Hair follicular keratinocyte (primary cell): ENCODE data around the genes OTUD7B, CTSS and RFX5.

GRCh38 chr1:150009261-150010117 is 1.0 kb downstream of the OTUD7B start:
- RAMPAGE, long total RNA, result no peak

DNA sequence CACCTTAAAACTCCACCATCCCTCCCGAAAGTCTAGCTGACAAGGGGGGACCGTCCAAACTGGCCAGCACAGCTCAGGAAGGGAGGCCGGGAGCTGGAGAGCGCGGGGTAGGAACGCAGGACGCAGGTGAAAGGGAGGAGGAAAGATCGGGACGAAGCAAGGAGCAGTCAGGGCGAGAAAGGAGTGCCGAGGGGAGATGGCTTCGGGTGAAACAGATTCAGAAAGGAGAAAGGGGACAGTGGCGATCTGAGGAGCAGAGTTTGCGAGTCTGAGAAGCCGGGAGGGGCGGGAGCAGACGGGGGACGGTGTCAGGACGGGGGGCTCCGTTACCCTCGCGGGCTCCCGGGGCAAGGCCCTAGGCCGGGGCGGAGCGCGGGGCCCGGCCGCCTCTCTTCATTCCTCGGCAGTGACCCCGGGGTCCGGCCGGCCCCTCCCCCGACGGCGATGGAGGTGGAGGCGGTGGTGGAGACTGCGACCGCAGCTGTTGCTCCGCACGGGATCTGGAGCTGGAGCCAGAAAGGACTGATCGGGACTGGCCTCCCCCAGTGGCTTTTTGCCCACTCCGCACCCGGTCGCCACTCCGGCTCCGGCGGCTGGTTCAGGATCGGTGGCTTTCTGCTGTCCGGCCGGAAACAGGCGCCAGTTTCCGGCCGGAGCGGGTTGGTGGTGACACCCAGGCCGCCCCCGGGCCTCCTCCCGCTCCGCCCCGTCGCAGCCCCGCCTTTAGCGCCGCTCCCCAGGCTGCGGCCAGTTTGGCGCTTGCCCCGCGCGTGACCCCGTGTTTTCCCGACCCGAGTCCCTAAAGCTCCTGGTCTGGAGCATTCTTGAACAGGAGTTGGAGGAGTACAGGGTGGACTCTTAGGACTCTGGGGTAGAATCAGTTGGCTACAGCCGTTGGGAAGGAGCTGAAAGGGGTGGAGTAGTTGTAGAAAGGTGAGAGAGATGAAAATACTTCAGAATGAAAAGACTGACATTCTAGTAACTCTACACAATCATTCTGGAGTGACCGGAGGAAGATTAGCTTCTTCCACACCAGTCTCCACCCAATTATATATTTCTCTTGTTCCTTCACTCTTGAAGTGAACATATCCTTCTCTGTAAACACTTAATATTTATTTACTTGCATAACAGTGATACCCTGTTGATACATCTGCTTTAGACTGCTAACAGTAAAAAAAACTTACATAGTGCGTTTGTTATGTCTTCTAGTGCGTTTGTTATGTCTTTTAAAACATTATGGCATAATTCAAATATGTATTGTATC is at the start of gene OTUD7B:
OTUD7B (minus strand) TSS at position 609 of the 1,264 bp plus-strand sequence.
- RAMPAGE, long total RNA, result no peak

DNA sequence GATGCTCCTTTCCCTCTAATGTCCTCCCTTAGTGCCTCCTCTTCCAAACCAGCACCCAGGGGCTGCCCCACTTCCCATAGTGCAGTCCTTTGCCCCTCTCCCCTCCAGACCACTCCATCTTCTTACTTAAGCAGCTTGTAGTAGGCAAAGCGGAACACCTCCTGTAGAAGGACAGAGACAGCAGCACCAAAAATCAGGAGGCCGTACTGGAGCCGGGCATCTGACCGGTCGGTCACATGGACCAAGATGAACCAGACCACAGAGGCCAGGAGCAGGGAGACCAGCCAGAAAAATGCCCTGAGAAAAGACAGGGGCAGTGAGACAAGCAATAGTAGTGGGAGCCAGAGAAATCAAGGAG is 1.0 kb downstream of the APH1A start:
- RAMPAGE, long total RNA, result no peak

DNA sequence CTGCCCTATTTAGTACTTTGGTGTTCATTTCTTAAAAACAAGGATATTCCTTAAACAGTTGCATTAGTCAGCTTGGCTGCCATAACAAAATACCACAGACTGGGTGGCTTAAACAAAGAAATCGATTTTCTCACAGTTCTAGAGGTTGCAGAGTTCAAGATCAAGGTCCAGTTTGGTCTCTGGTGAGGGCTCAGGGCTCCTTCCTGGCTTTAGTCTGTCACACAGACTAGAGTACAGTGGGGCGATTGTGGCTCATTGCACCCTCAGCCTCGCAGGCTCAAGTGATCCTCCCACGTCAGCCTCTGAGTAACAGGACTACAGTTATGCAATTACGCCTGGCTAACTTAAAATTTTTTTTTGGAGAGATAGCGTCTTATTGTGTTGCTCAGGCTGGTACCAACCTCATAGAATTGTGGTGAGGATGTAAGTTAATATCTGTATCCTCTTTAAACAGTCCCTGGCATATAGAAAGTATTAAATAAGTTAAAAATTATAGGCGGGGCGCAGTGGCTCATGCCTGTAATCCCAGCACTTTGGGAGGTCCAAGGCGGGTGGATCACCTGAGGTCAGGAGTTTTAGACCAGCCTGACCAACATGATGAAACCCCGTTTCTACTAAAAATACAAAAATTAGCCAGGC is 46.9 kb downstream of the RPRD2 start:
- RAMPAGE, long total RNA, result no peak

DNA sequence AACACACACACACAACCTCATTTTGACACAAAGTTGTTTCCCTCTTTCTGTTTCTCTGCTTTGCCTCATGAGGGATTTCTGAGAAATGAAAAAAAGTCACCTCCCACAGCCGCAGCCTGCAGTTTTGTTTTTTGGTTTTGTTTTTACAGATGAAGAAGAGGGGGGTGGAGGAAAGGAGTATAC is 12.1 kb downstream of the MCL1 start:
- RAMPAGE, long total RNA, result no peak

GRCh38 chr1:150576665-150577559 is 2.5 kb downstream of the MCL1 start:
- RAMPAGE, long total RNA, result no peak

DNA sequence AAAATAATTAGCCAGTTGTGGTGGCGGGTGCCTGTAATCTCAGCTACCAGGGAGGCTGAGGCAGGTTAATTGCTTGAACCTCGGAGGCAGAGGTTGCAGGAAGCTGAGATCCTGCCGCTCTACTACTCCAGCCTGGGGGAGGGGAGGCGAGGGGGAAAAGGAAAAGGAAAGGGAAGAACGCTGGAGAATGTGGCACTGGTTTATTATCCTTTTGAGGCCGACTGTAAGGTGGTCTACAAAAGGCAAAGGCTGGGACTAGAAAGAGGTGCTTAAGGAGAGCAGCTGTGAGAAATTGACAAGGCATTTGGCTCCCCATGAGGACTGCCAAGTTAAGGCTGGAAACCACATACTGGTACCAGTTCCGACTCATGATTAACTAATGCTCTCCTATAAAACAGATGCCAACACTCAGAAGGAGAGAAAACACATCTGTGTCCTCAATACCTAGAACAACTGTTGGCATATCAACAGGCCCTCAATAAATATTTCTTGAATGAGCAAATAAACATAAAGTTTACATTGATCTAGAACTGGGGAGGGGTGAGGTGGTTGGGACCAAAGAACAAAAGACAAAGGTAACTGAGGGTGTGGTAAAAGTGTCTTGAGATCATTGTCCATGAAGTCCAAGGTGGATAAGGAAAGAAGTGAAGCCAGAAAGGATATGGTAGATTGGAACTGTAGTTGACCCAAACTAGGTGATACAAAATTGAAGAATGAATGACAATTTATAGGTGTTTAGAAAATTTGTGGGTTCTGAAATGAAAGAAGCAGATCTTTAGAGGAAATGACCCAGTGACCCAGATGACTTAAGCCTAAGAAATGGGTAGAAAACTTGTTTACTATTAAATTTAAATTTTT is 16.7 kb upstream of the MCL1 start:
- RAMPAGE, long total RNA, result no peak

DNA sequence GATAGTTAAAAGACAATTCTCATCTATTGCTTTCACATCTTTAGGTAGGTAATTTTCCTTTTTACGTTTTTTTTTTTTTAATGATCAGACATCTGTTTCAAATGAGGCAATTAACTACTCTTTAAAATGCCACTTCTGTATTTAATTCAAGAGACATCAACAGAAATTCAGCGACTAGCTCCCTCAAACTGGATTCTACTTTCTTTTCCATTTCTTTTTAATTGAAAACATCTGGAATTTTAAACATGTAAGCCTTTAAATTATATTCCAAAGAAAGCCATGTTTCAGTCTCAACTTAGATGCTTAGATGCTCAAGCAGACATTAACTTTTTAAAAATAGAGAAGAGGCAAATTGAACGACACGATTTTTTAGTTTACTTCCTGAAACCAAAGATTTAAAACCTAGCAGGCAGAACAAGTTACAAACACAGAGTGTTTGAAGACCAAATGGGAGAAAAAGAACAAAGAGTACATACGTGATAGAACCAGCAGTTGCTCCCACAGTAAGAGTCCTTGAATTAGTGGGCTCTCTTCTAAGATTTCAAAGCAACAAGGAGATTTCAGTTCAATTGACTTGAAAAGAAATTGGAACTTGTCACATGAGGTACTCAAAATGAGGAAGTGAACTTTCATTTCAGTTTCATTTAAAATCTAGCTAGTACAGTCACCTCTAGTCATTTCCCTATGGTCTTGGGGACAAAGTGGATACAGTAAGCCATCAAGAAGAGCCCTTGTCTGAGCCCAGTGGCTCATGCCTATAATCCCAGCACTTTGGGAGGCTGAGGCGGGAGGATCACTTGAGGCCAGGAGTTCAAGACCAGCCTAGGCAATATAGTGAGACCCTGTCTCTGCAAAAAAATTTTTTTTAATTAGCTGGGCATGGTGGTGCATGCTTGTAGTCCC is at the start of gene CTSS:
CTSS (minus strand) TSS at position 557 of the 903 bp plus-strand sequence.
- RAMPAGE, long total RNA, result no peak

- RAMPAGE, long total RNA, result no peak
Measured at GRCh38 chr1:150973457-150973664, 1.3 kb downstream of the CERS2 start.

DNA sequence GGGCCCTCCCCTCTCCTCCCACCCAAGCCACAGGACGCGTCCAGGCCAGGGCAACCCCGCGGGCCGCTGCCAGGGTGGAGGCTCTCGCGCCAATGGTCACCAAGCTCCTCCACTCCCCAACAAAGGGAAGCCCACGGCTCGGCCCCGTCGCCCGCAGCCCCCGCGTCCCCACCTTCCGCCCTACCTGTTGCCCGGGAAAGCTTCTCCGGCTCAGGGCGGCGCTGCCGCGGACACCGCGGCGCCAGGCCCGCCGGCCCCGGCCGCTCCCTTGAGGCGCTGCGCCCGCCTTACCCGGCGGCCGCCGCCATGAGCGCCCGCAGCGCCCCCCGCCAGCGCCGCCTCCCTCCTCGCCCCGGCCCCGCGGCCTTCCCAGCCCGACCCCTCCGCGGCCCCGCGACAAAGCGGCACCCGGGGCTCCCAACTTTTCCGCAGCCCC is 483 bp downstream of the CERS2 start:
- RAMPAGE, long total RNA, result no peak

- RAMPAGE, long total RNA, result no peak
Measured at GRCh38 chr1:150981143-150981632, 904 bp upstream of the ANXA9 start.

- RAMPAGE, long total RNA, result no peak
Measured at GRCh38 chr1:151012915-151013516, 4.8 kb downstream of the PRUNE1 start.

GRCh38 chr1:151145561-151146521 is 590 bp downstream of the SEMA6C start:
- RAMPAGE, long total RNA, result no peak

- RAMPAGE, long total RNA, result no peak
Measured at GRCh38 chr1:151164581-151165043, 1.1 kb downstream of the LYSMD1 start.

DNA sequence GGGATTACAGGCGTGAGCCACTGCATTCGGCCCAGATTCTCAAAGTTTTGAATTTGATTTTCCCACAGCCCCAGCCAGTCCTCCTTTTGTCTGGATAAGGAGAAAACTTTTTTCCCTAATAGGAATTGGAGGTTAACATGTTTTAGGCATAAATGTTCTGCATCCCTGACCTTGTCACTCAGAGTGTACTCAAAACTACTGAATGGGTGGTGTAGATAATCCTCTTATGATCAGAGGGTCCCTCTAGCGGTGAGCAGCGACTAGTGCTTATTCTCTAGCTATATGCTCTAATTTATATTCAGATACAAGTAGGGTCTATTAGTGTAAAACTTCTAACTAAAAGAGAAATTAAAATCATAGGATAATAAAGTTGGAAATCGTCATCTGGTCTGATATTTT is 2.9 kb upstream of the PSMD4 start:
- RAMPAGE, long total RNA, result no peak

DNA sequence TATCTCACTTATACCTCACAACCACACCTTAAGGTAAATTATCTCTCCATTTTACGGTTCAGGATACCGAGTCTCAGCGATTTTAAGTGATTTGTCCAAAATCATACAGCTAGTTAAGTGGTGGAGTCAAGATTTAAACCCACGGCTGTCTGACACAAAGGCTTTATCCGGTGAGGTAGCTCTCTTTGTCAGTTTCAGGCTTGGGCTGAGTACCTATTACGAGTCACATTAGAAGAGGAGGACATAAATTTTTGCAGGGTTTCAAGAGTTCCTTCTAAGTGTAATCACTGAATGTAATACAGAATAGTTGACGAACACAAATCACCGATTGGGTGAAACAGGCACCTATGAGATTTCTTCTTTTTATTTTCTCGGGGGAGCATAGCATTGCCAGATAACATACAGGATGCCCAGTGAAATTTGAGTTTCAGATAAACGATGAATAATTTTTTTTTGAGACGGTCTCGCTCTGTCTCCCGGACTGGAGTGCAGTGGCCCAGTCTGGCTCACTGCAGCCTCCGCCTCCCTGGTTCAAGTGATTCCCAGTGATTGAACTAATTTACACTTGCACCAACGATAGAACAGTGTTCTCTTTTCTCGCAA is 857 bp downstream of the PSMD4 start:
- RAMPAGE, long total RNA, result no peak

DNA sequence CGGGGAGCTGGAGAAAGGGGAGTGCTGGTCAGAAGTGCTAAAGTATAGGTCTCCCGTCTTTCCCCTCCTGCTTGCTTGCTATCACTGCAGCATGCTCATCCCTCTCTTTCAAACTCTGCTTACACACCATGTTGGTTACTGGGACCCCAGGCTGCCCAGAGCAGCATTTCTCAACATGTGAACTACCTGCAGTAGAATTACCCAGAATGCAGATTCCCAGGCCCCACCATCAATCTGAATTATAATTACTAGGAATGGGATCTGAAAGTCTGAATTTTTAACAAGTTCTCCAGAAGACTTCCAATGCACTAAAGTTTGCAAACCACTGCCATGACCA is 21.5 kb downstream of the ZNF687 start:
- RAMPAGE, long total RNA, result no peak

DNA sequence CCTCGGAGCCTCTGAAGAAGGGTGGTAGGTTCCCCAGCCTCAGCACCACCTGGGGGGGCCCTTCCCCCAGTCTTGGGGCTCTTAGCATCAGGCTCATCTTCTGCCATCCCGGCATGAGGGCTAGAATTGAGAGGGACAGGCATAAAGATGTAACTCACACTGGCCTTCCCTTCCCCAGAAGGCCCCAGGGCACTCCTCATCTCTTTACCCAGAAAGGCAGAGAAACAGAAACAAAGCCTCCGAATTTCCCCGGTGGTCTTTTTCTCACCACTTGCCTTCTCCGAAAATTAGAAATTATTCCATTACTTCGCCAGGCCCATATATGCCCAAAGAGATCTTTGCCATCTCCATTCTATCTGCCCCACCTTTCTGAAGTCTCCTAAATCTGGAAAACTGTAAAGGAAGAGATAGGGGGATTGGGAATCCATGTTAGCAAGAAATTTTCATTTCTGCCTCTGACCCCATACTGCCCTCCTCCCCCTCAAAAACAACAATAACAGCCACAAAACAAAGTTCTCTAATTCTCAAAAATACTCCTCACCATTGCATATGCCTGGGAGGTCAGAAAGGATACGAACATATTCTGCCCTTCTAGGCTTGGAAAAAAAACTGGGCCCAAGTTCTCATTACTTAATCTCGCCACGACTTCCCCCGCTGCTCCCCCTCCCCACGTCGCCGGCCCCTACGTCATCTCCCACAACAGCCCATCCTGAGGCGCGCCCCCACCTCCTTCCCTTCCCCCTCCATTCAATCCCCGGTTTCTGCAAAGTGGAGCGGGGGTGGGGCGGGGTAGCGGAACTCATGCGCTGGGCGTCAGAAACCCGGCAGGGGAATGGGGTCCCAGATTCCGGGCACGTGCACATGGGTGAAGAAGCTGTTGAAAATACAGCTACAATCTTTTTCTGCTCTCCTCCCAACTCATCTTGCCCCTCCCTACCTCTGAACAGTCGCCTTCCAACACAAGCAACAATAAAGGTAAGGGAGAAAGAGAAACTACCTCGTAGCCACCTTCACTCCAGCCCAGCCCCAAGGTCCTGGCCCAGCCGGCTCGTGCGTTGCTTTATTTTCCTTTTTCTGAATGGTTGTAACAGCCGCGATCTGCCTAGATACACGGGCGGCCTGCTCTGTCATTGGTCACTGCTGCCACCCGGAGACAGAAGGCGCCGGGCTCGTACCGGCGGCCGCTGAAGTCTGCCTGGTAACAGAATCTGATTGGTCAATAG is at the start of gene RFX5:
RFX5 (minus strand) TSS at position 1,039 of the 1,223 bp plus-strand sequence.
- RAMPAGE, long total RNA, result start-site peak on the minus strand centred at position 1,051 of the sequence, 59 bp wide, 19 and 26 reads in 2 replicates

DNA sequence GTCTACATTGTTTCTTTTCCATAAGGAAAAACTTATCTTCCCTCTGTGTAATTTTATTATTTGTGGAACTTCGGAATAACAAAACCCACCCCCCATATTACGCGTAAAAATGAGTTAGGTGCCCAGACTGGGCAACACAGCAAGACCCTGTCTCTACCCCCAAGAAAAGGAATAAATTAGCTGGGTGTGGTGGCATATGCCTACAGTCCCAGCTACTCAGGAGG is 20.4 kb downstream of the PSMB4 start:
- RAMPAGE, long total RNA, result no peak

GRCh38 chr1:151503056-151503549 is 8.1 kb upstream of the CGN start:
- RAMPAGE, long total RNA, result no peak